Ovary (tissue), 7 donors: Measurements from ENCODE around the genes ZC2HC1C and JDP2.

- PRO-cap, 7 experiments: no peak in any of the 7 experiments
- RAMPAGE, long total RNA, 2 experiments: no peak in any of the 2 experiments
These were observed 4.0 kb downstream of the EIF2B2 start for GRCh38 chr14:75006594-75007218.

DNA sequence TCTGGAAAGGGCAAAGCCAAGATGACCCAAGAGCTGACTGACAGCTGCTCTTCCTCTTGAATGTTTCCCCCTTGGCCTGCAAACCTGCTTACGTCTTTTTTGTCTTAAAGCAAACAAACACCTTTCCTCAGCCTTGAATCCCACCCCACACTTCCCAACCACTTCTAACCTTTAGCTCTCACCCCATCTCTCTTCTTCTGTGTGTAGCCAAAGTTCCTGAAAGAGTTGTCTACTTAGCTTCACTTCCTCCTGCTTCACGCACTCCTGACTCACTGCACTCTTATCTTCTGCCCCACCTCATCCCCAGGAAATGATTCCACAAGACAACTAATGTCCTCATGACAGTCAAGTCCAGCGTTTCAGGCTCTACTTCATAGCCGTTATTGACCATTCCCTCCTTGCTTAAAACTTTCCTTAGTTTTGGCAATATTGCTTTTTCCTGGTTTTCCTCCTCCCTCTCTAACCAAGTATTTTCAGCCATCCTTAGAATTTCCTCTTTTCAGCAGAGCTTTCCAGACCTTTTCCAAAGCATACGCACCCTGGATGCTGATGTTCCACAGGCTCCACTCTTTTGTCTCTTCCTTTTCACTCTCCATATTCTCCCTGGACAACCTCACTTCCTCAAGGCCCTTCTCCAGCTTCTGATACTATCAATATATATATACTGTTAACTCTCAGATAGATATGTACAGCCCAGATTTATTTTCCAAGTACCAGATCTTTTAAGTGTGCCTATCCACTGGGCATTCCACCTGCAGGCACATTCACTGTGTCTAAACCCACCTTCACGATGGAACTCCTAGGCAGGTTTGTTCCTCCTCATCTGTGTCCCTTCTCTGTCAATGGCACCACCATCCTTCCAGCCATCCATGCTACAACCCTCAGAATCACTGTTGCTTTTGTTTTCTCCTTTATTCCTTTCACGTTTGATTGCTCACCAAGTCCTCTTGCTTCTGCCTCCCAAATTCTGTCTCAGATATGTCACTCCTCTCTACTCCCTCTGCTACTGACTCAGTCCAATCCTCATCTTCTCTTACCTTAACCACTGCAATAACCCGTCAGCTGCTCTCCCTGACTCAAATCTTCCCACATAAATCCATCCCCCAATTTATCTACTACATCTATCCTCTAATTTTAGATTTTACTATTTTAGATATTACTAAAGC lies 22.7 kb downstream of the EIF2B2 start:
- PRO-cap, 7 experiments: no peak in any of the 7 experiments
- RAMPAGE, long total RNA, 2 experiments: no peak in any of the 2 experiments

DNA sequence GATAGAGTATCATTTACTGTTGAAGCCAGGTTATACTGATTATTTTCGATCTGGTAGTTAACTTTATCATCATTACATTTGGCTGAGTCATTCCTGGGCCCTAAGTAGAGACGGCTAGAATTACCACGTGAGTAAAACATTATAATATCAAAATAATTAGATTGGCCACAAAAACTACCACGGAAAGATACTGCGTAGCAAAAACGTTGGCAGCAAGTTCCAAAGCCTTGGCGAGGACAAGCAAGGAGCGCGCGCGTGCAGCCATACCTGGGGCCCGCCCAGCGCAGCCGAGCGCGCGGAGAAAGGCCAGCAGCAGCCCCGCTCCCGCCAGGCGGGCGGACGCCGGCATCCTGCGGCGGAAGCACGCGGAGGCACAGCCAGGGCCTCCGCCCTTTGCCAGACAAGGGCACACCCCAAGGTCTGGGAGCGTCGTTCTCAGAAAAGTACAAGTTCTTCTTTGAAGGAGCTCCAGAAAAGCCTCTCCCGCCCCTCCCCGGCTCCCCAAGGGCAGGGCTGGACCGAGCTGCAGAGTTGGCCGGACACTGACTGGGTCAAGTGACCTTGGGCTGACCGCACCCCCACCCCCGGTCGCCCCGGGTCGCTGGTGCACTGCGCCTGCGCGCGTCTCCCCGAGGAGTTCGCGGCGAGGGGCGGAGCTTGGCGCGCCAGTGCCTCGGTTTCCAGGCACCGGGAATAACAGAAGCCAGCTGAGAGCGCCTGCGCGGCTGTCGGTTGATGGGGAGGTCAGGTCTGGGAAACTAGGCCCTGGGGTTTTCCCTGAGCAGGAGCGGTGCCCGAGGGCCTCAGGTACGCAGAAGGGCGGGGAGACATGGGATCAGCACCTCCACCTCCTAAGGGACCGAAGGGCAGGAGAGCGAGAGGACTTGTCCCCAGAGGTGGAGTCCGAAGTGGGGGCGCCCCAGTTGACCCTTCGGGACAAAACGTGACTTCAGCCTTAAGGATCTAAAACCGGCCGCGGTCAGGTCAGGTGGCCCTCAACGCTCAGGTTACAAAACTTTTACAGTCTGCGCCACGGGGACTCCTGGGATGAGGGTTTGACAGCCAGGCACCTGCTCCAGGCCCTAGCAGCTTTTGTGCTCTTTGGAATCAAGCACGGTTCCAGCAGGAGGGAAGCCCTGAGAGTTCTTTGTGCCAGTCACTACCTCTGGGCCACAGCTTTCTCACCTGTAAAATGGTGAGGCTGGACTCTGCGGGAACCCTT lies at the start of gene ZC2HC1C:
Gene ZC2HC1C (plus strand): TSS at position 699 of the 1,222 bp plus-strand sequence.
- PRO-cap, 7 experiments: peak in 7 of 7 experiments; most common plus-strand start position 728 of the sequence (in 5); most common minus-strand start position 544 of the sequence (in 7)
- RAMPAGE, long total RNA, 2 experiments: start-site peak on the plus strand in 2 of 2 experiments, centred at positions 735 to 742 of the sequence, 9 to 121 reads per replicate

- PRO-cap, 7 experiments: no peak in any of the 7 experiments
- RAMPAGE, long total RNA, 2 experiments: no peak in any of the 2 experiments
These were observed 27.7 kb upstream of the TMED10 start for GRCh38 chr14:75204018-75204651.

GRCh38 chr14:75301700-75302342 lies 23.2 kb downstream of the FOS start:
- PRO-cap, 7 experiments: no peak in any of the 7 experiments
- RAMPAGE, long total RNA, 2 experiments: no peak in any of the 2 experiments

DNA sequence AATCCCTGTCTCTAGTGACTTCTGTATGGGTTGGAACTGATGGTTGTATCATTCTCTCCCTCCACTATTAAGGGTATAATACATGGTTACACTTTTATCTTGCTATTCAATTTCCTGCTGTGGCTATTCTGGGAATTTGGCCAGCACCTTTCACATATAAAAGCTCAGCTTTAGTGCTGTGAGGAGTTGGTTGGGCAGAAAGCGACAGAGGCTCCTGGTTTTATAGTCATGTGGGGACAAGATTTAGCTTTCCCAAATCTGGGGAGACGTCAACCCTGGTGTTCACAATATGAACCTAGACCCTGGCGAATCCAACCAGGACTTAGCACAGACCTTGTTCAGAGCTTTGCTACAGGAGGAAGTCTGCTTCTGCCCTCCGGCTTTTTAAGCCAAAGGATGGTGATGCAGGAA lies 36.5 kb downstream of the FOS start:
- PRO-cap, 7 experiments: peak in 3 of 7 experiments; most common plus-strand start position 186 of the sequence (in 2)
- RAMPAGE, long total RNA, 2 experiments: no peak in any of the 2 experiments

DNA sequence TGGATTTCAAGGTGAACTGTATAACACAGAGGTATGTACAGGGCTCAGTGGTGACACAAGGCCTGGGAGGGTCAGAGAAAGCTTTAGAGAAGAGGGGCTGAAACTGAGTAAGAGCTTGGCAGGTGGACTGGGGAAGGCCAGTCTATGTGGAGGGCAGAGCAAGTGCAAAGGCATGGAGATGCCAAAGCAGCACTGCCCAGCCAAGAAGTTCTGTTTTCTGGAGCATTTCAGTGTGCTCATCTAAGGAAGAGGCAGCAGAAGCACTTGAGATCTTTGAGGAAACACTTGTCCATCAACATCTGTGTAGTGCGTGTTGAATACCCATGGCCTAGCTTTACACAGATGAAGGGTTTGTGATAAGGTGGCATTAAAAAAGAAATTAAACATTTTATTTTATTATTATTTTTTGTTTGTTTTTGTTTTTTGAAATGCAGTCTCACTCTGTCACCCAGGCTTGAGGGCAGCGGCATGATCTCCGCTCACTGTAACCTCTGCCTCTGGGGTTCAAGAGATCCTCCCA lies 52.9 kb downstream of the FOS start:
- PRO-cap, 7 experiments: no peak in any of the 7 experiments
- RAMPAGE, long total RNA, 2 experiments: no peak in any of the 2 experiments

- PRO-cap, 7 experiments: no peak in any of the 7 experiments
- RAMPAGE, long total RNA, 2 experiments: no peak in any of the 2 experiments
These were observed 8.4 kb upstream of the JDP2 start for GRCh38 chr14:75419201-75419971.

DNA sequence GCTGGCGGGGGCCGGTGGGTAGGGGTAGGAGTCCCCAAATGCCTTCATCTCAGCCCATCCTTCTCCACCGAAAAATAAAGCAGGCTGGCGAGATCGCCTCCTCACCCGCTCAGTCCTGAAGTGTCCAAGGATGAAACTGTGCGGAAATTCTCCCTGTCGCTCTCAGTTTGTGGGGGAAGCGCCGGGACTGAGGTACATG lies 558 bp upstream of the JDP2 start:
- PRO-cap, 7 experiments: peak in 2 of 7 experiments; most common plus-strand start position 112 of the sequence (in 1)
- RAMPAGE, long total RNA, 2 experiments: no peak in any of the 2 experiments

- PRO-cap, 7 experiments: peak in 7 of 7 experiments; most common plus-strand start chr14:75428025 (in 3); most common minus-strand start chr14:75427932 (in 6)
- RAMPAGE, long total RNA, 2 experiments: start-site peak on the plus strand in 1 of 2 experiments, at chr14:75427629-75427804 at its widest, 30 reads per replicate
These were observed at the start of gene JDP2 for GRCh38 chr14:75427564-75428168. JDP2 (plus strand) TSS chr14:75428022.

GRCh38 chr14:75434952-75435550 lies 7.2 kb downstream of the JDP2 start:
- PRO-cap, 7 experiments: no peak in any of the 7 experiments
- RAMPAGE, long total RNA, 2 experiments: no peak in any of the 2 experiments

DNA sequence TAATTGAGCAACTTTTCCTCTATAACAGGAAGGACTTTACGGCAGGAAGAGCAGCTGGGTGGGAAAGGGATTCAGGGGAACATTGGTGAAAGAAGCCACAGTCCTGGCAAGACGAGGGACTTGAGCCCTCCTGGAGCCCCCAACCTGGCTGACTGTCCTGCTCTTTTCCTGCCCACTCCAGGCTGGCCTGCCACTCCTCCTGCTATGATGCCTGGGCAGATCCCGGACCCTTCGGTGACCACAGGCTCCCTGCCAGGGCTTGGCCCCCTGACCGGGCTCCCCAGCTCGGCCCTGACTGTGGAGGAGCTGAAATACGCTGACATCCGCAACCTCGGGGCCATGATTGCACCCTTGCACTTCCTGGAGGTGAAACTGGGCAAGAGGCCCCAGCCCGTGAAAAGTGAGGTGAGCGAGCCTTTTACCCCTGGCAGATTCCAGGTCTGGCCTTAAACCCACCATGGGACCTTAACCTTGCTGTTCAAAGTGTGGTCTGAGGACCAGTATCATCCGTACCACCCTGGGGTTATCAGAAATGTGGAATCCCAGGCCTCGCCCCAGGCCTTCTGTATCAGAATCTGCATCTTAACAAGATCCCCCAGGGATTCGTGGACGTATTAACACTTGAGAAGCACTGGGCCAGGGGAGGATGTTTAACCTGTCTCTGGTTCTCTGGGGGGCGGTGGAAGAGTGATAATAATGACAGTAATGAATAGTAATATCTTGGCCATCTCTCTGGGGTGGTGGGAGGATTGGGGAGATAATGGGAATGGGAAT lies 10.1 kb downstream of the JDP2 start:
- PRO-cap, 7 experiments: no peak in any of the 7 experiments
- RAMPAGE, long total RNA, 2 experiments: no peak in any of the 2 experiments

DNA sequence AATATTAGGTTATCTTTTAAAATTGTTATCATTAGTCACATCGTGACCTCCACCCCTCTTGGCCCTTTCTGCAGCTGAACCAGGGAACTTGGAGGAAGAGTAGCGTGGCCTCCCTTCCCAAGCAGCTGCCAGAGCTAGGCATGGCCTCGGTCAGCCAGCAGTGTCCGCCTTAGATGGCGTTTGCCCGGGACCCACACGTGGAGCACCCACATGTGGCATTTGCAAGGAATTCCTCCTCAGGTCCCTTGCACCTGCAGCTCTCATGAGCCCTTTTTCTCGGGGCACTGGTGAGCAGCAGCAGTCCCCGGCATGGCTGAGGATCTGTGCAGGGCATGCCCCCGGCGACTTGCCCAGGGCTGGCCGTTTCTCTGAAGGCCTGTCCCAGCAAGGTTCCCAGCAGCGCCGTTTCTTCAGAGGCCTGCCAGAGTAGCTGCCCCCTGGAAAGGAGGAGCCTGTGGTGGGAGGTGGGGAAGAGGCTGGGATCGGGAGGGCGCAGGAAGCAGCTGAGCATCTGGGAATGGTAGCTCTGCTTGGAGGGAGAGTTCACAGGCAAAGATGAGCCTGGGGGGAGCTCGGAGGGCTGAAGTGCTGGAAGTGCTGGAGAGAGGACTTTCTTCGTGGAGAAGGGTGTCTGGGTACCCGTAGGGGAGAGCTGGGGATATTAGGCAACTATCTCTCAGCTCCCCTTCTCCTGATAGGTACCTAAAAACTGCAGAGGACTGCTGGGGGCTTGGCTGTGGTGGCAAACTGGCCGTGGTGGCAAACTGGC lies 10.9 kb downstream of the JDP2 start:
- PRO-cap, 7 experiments: no peak in any of the 7 experiments
- RAMPAGE, long total RNA, 2 experiments: no peak in any of the 2 experiments

DNA sequence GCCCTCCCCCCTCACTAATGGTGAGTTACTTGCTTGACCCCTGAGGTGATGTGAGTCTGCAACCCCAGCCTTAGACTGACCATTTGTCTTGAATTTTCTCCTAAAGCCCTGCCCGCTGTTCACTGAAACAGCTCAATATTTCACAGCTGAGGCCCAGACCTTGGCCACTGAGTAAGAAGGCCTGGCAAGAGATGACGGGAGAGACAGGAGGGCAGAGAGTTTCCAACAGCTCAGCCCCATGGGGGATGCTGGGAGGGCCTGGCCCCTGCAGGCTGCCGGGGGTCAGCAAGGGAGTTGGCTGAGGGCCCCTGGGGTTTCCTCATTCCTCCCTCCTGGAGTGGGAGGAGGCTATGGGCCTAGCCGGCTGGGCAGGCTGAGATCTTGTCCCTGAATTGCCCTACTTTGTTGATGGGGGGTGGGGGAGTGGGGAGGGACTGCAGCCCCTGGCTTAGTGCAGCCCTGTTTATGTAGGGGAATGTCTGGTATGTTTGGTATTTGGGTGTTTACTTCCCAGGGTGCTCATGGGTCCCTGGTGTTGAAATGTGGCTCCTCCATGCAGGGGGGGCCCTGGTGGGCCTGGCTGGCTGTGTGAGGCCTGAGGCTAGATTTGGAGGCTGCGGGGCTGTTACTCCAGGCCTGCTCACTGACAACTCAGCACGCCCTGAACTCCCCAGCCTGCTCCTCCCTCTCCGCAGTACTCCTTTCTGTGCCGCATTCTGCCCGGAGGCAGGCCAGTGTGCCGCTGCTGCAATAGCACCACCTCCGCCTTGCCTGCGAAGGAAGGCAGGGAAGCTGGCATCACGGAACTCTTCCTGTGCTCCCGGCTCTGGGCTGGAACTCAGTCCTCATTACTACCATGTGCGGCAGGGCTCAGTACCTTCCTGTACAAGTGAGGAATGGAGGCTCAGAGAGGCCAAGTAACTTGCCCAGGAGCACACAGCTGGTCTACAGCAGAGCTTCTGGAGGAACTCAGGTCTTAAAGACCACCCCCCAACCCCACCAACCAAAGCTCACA lies 25.2 kb downstream of the JDP2 start:
- PRO-cap, 7 experiments: peak in 2 of 7 experiments; most common plus-strand start position 336 of the sequence (in 1); most common minus-strand start position 352 of the sequence (in 1)
- RAMPAGE, long total RNA, 2 experiments: no peak in any of the 2 experiments

DNA sequence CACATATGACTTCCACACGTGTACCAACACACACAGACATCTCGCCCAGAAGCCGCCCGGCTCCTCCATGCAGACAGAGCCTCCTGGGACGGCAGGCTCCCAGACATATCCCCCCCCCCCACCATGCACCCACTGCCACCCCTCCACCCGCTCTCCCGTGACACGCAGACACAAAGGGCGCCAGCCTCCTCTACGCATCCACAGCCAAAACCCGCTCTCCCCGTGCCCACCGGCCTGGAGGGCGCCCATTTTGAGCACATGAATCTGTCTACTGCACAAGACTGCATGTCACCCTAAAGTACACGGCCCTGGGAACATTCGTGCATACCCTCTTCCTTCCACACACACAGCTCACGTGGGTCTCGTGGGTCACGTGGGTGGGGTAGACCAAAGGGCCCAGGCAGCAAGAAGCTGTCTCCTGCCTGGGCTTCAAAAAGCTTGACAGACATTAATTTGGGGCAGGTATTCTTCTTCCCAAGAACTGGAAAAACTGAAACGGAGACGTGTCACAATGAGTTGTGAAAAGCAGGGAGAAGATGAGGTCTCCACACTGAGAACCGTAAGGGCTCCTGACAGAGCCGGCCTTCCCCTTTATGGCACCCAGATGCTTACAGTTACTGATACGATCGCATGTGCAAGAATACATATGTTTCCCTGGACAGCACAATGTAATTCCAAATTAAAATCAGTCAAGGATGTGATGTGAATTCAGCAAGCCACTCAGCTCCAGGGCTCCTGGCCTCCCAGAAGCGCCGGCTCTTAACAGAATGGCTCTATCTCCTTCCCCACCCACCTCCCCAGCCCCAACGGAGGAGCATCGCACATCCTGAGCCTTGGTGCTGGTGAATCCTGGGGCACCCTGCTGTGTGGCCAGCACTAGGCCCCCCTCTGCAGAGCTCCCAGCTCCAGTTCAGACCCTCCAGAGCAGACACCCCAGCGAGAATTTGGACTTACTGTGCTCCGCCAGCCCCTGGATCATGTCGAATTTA lies 1.9 kb downstream of the TGFB3 start:
- PRO-cap, 7 experiments: peak in 6 of 7 experiments; most common plus-strand start position 372 of the sequence (in 4); most common minus-strand start position 295 of the sequence (in 1)
- RAMPAGE, long total RNA, 2 experiments: no peak in any of the 2 experiments

DNA sequence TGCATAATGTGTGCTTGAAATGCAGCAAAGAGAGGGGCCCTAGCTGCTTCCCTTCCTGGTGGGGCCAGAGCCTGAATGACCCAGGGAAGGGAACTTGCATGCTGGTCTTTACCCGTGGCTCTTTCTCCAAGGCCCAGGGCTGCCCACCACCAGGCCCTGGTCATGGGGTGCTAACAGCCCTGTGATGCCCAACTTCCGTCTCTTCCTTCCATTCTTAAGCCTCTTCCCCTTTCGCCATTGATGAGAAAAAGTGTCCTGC lies 49.9 kb upstream of the GPATCH2L start:
- PRO-cap, 7 experiments: no peak in any of the 7 experiments
- RAMPAGE, long total RNA, 2 experiments: no peak in any of the 2 experiments

DNA sequence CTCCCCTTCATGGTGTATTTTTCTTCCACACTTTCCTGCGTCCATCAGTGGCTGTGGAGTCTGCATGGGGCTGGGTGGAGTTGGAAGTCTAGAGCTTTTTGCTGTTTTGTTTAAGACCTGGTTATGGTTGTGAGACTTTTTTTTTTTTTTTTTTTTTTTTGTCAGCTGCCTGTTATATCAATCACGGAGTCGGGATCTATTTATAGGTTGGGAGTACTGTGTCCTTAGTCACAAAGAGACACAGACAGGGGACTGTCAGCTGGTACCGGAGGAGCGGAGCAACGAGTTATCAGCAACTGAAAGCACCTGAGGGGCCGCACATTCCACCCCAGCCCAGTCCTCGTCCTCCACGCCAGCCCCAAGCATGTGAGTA lies 65.4 kb upstream of the ESRRB start:
- PRO-cap, 7 experiments: no peak in any of the 7 experiments
- RAMPAGE, long total RNA, 2 experiments: no peak in any of the 2 experiments

DNA sequence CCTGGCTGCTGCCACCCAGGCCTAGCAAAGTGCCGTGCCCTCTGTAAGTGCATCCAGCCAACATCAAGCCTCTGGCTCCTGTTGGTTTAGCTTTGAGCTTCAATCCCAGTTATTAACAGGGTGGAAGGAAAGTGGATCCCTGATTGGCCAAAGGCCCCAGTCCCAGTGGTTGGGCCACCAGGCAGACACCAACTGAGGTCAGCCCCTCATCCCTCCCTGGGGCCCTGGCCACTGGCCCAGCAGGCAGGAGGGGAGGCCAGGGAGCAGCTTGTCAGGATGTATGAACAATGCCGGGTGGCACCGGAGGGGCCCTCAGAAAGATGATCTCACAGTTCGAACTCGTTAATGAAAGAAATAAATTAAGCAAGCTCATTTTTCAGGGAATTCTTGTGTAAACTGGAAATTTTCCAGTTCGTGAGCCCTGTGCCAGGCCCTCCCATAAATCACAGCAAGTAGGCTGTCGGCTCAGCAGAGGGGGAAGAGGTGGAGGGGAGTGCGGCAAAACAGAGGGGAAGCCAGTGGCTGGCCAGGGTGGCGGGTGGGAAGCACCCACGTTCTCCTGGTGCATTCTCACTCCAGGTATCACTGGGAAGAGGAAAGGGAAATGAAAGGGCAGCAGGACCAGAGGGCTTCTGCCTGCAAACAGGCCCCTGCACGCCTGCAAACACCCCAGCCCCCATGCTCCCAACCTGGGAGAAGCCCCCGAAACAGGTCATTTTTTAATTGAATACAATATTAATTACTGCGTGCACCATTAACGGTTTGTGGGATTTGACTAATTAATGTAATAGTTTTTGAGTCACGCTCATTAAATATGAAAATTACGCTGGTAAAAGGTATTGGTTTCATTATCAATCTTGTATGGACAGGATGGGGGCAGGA lies 176.9 kb upstream of the VASH1 start:
- PRO-cap, 7 experiments: no peak in any of the 7 experiments
- RAMPAGE, long total RNA, 2 experiments: no peak in any of the 2 experiments

GRCh38 chr14:76715056-76715983 lies 45.9 kb upstream of the VASH1 start:
- PRO-cap, 7 experiments: no peak in any of the 7 experiments
- RAMPAGE, long total RNA, 2 experiments: no peak in any of the 2 experiments

DNA sequence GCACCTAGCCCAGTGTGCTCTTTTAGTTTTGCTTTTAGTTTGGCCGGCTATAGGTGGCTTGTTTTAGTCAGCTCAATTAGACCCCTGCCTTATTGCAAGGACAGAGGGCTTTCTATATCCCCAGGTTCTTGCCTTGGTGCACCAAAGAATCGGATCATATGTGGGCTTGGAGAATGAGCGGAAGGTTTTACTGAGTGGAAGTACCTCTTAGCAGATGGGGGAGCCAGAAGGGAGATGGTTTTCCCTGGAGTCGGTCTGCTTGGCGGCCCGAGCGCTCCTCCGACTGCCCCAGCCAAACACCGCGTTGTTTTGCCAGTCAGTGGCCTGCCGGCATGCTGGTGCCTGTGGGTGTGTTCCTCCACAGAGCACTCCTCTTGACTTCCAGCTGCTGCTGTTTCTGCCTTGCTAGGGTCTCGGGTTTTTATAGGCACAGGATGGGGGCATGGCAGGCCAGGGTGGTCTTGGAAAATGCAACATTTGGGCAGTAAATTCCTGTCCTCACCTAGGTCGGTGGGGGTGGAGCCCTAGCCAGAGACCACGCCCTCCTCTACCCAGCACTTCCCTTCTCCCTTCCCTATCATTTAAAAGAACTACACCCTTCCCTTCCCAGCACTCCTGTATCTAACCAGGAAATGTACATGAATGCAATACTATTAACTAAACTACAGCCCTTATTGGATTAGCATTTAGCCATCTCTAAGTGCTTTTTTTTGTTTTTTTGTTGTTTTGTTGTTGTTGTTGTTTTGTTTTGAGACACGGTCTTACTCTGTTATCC lies 34.8 kb upstream of the VASH1 start:
- PRO-cap, 7 experiments: no peak in any of the 7 experiments
- RAMPAGE, long total RNA, 2 experiments: no peak in any of the 2 experiments